ENCODE results near the genes TGIF1 and ZBTB14.

DNA sequence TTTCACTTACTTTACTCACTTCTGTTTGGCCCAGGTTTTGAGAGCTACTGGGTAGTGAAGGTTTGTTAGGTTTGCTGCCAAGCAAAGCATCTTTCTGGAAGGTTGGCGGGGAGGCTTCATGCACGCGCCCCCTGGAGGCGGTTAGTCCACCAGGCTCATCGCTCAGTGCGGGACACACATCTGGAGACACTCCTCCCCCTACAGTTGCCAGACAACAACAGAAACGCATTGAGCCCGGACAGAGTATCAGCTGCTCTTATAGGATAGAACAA is 90.5 kb downstream of the MYOM1 start:
- PRO-cap: no peak
CAGE:
- cytosol, long polyA minus RNA: no peak
- cytosol, long polyA plus RNA: no peak
- long polyA plus RNA: no peak
- nucleus, long polyA minus RNA: no peak
- nucleus, long polyA plus RNA: no peak

DNA sequence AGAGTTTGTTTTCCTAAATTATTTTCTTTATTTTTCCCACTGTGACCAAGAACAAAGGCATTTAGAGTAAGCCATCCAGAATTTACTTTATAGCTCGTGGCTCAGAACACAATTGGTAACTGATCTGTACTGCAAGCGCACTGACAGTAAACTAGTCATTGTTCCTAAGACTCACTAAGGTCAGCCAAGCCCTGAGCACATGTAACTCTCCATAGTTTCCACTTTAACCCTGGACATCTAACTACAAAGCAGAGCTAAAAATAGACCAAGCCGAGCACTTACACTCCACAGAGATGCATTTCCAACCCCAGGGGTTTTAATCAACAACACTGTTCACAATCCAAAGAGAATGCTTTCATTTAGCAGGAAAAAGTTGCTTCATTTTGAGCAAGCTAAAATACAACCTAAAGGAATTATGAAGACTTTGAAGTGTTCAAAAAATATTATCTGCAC is 8.1 kb downstream of the MYOM1 start:
- PRO-cap: no peak
CAGE:
- cytosol, long polyA minus RNA: no peak
- cytosol, long polyA plus RNA: no peak
- long polyA plus RNA: no peak
- nucleus, long polyA minus RNA: no peak
- nucleus, long polyA plus RNA: no peak

GRCh38 chr18:3218351-3218643 is 1.5 kb downstream of the MYOM1 start:
- PRO-cap: no peak
CAGE:
- cytosol, long polyA minus RNA: no peak
- cytosol, long polyA plus RNA: no peak
- long polyA plus RNA: no peak
- nucleus, long polyA minus RNA: no peak
- nucleus, long polyA plus RNA: no peak

DNA sequence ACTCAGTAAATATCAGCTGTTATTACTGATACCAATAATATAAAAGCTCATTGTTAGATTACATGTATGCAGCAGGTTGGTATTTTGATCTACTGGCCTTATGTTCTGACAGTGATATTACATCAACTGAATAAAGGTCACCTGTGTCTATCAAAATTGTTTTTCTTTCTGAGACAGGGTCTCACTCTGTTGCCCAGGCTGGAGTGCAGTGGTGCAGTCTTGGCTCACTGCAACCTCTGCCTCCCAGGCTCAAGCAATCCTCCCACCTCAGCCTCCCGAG is 1.0 kb upstream of the MYOM1 start:
- PRO-cap: no peak
CAGE:
- cytosol, long polyA minus RNA: no peak
- cytosol, long polyA plus RNA: no peak
- long polyA plus RNA: no peak
- nucleus, long polyA minus RNA: no peak
- nucleus, long polyA plus RNA: no peak

GRCh38 chr18:3233868-3234140 is 13.8 kb upstream of the MYL12A start:
- PRO-cap: no peak
CAGE:
- cytosol, long polyA minus RNA: no peak
- cytosol, long polyA plus RNA: no peak
- long polyA plus RNA: no peak
- nucleus, long polyA minus RNA: no peak
- nucleus, long polyA plus RNA: no peak

- PRO-cap: unidirectional peak, minus-strand start at chr18:3263905
CAGE:
- cytosol, long polyA minus RNA: no peak
- cytosol, long polyA plus RNA: no peak
- long polyA plus RNA: no peak
- nucleus, long polyA minus RNA: no peak
- nucleus, long polyA plus RNA: no peak
These were observed 1.8 kb downstream of the MYL12B start for GRCh38 chr18:3263800-3264136.

DNA sequence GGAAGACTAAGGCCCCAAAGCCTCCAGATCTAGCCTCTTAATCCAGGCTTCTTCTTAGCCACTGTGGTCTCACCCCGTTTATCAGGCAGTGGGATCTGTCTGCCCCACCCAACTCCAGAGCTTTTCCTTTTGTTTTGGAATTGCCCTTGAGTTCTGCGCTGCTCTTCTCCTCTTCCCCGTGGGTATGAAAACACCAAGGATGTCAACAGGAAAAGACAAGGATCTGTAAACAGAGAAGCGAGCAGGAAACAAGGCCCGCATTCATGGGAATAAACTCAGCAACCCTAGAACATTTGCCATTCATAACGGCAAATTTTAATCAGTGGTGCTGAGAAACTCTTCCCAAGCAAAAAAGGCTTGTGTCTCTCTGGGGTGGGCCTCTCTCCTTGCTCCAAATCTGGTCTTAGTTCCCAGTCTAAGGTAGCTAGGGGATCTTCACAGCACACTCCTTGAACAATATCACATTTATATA is 21.5 kb downstream of the MYL12B start:
- PRO-cap: no peak
CAGE:
- cytosol, long polyA minus RNA: no peak
- cytosol, long polyA plus RNA: no peak
- long polyA plus RNA: no peak
- nucleus, long polyA minus RNA: no peak
- nucleus, long polyA plus RNA: no peak

DNA sequence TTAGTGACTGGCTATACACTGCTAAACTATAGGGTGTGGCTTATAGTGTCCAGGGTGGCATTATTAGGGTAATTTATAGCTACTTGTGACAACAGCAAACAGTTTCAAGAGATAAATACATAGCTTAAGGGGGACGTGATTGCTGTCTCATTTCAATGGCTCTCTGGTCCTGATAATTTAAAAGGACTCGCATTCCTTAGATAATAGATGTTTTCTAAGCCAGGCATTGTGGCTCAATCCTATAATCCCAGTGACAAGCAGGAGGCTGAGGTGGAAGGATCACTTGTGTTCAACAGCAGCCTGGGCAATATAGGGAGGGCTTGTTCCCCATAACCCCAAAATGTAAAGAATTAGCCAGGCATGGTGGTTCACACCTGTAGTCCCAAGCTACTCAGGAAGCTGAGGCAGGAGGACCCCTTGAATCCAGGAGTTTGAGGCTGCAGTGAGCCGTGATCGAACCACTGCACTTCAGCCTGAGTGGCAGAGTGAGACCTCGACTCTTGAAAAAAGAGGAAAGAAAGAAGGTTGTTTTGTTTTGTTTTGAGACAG is 66.4 kb upstream of the TGIF1 start:
- PRO-cap: no peak
CAGE:
- cytosol, long polyA minus RNA: no peak
- cytosol, long polyA plus RNA: no peak
- long polyA plus RNA: no peak
- nucleus, long polyA minus RNA: no peak
- nucleus, long polyA plus RNA: no peak

DNA sequence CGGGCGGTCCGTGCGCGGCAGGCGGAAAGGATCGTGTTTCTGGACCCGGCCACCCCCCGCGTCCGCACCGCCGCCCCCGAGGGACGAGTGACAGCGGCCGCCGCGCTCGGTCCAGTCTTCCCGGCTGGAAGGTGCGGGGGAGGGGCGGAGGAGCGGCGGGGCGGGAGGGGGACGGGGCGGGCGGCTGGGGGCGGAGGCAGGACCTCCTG is 128 bp upstream of the TGIF1 start:
- PRO-cap: bidirectional peak, plus-strand start outside the sequence, minus-strand start at position 92 of the sequence
CAGE:
- cytosol, long polyA minus RNA: no peak
- cytosol, long polyA plus RNA: no peak
- long polyA plus RNA: no peak
- nucleus, long polyA minus RNA: no peak
- nucleus, long polyA plus RNA: no peak

- PRO-cap: bidirectional peak, plus-strand start at chr18:3450177, minus-strand start at chr18:3450031; bidirectional peak, plus-strand start at chr18:3450783, minus-strand start at chr18:3450656
CAGE:
- cytosol, long polyA minus RNA: start-site peak on the plus strand at chr18:3450132-3450235, 15 reads
- cytosol, long polyA plus RNA: start-site peak on the plus strand at chr18:3450171-3450235, 45 and 19 reads in 2 replicates
- long polyA plus RNA: start-site peak on the plus strand at chr18:3450166-3450250, 25 and 54 reads in 2 replicates
- nucleus, long polyA minus RNA: start-site peak on the plus strand at chr18:3450165-3450340, 566 reads
- nucleus, long polyA plus RNA: start-site peak on the plus strand at chr18:3450163-3450304, 100 and 81 reads in 2 replicates
These were observed at the start of gene TGIF1 for GRCh38 chr18:3450149-3451121. Gene TGIF1 (plus strand): TSS chr18:3450172.

DNA sequence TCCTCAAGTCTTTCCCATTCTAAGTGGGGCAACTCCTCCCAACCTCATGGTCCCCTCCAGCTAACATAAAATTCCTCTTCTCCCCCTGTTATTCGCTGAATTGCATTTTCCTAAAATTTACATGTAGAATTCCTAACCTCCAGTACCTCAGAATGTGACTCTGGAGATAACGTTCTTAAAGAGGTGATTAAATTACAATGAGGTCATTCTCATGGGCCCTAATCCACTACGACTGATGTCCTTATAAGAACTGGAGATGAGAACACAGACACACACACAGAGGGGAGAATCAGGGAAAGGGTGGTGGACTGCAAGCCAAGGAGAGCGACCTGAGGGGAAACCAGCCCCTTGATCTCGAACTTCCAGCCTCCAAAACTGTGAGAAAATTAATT is 70.3 kb downstream of the TGIF1 start:
- PRO-cap: no peak
CAGE:
- cytosol, long polyA minus RNA: no peak
- cytosol, long polyA plus RNA: no peak
- long polyA plus RNA: no peak
- nucleus, long polyA minus RNA: no peak
- nucleus, long polyA plus RNA: no peak

DNA sequence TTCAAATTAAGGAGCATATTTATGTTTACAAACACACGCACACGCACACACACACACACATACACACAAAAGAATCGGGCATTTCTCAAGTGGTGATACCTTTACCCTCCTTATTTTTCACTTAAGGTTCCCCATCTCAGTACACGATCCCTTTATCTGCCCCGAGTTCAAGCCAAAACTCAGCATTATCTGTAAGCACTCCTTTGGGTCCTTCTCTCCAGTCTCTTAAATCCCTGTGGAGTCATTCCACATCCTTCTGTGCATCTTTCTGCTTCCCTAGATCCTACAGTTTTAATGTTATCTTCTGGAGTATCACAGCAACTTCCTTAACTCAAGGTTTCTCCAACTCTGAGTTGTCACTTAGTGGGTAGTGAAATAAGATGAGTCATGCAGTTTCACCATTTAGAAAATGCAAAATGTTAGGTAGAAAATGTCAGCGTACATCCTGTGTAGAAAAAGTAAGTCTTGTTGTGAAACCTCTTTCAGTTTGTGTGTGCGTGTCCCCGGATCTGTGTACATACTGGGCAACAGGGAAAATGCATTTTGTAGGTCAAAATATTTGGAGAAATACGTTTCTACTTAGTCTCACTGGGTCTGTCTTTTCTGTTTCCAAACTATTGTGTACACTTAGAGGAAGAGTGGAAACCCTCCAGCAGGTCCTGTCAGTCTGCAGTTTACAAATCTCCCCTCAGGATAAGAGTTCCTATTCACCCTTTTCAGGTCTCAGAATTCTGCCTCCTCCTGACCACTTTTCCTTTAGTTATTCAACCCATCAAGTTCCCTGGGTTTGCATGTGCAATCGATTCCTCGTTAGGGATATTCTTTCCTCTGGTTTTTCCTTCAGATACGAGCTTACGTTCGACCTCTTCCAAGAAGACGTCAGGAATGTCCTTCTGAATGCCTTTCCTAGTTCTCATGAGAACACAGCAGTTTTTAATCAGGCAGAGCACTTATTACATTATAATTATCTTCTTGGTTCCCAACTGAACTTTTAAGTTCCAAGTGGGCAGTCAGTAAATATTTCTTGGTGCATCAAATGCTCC is 154.8 kb downstream of the TGIF1 start:
- PRO-cap: bidirectional peak, plus-strand start at position 485 of the sequence, minus-strand start at position 293 of the sequence; bidirectional peak, plus-strand start at position 929 of the sequence, minus-strand start at position 733 of the sequence
CAGE:
- cytosol, long polyA minus RNA: no peak
- cytosol, long polyA plus RNA: no peak
- long polyA plus RNA: start-site peak on the minus strand centred at position 288 of the sequence, 39 bp wide, 6 and 8 reads in 2 replicates
- nucleus, long polyA minus RNA: start-site peak on the minus strand centred at position 295 of the sequence, 111 bp wide, 209 reads; start-site peak on the minus strand centred at position 806 of the sequence, 35 bp wide, 33 reads; start-site peak on the minus strand centred at position 890 of the sequence, 19 bp wide, 24 reads
- nucleus, long polyA plus RNA: no peak

- PRO-cap: no peak
CAGE:
- cytosol, long polyA minus RNA: no peak
- cytosol, long polyA plus RNA: no peak
- long polyA plus RNA: no peak
- nucleus, long polyA minus RNA: no peak
- nucleus, long polyA plus RNA: no peak
These were observed 1.8 kb downstream of the DLGAP1 start for GRCh38 chr18:4453191-4453756.

DNA sequence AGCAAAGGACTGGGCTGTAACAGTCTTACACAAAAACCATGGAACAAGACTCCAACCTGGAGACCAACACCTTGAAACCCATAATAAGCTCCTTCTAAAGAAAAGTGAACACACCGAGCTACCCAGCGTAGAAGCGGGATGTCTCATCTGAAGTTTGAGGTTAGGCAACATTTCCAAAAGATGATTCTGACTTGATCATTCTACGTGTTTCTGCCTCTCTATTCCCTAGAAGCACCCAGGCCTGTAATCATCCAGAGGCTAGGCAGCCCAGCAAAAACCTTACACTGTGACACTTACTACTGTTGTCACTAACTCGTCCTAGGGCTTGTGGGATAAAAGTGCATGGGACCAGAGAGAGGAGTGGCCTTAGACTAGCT is 1.5 kb downstream of the ZBTB14 start:
- PRO-cap: no peak
CAGE:
- cytosol, long polyA minus RNA: no peak
- cytosol, long polyA plus RNA: no peak
- long polyA plus RNA: no peak
- nucleus, long polyA minus RNA: no peak
- nucleus, long polyA plus RNA: no peak

- PRO-cap: bidirectional peak, plus-strand start at chr18:5295713, minus-strand start at chr18:5295684; bidirectional peak, plus-strand start at chr18:5296466, minus-strand start at chr18:5296134
CAGE:
- cytosol, long polyA minus RNA: start-site peak on the minus strand at chr18:5295654-5295720, 13 reads; start-site peak on the minus strand at chr18:5296004-5296152, 10 reads
- cytosol, long polyA plus RNA: start-site peak on the minus strand at chr18:5295657-5295712, 45 and 37 reads in 2 replicates
- long polyA plus RNA: start-site peak on the minus strand at chr18:5295683-5295739, 68 and 51 reads in 2 replicates
- nucleus, long polyA minus RNA: start-site peak on the minus strand at chr18:5295978-5296081, 26 reads
- nucleus, long polyA plus RNA: no peak
These were observed at the start of gene ZBTB14 for GRCh38 chr18:5295588-5296574. Gene ZBTB14 (minus strand): TSS chr18:5295726.

DNA sequence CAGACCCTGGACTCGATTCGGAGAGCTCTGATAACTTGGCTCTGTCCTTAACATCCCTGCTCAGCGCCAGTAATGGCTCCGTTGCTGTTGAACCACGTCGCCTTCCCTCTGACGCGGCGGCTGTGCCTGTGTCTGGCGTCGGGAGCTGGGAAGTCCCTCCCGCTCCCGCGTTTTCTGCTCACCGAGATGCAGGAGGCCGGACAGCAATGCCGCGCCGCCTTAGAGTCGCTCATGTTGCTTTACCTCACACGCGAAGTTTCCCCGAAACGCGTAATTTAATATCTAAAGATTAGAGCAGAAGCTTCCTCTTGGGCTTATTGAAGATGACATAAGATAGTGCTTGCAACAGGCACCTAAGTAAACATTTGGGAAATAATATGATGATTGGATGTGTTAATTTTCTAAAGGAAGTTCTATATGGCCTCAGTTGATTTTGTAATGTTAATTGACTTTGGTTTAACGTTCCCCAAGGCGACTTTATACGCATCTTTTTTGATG is 1.4 kb upstream of the ZBTB14 start:
- PRO-cap: bidirectional peak, plus-strand start at position 177 of the sequence, minus-strand start at position 71 of the sequence
CAGE:
- cytosol, long polyA minus RNA: no peak
- cytosol, long polyA plus RNA: no peak
- long polyA plus RNA: no peak
- nucleus, long polyA minus RNA: no peak
- nucleus, long polyA plus RNA: no peak

- PRO-cap: no peak
CAGE:
- cytosol, long polyA minus RNA: no peak
- cytosol, long polyA plus RNA: no peak
- long polyA plus RNA: no peak
- nucleus, long polyA minus RNA: no peak
- nucleus, long polyA plus RNA: no peak
These were observed 99.3 kb upstream of the ZBTB14 start for GRCh38 chr18:5394615-5395408.

- PRO-cap: no peak
CAGE:
- cytosol, long polyA minus RNA: no peak
- cytosol, long polyA plus RNA: no peak
- long polyA plus RNA: no peak
- nucleus, long polyA minus RNA: no peak
- nucleus, long polyA plus RNA: no peak
These were observed 111.1 kb upstream of the ZBTB14 start for GRCh38 chr18:5406498-5407145.

- PRO-cap: no peak
CAGE:
- cytosol, long polyA minus RNA: no peak
- cytosol, long polyA plus RNA: no peak
- long polyA plus RNA: no peak
- nucleus, long polyA minus RNA: no peak
- nucleus, long polyA plus RNA: no peak
These were observed 124.0 kb upstream of the ZBTB14 start for GRCh38 chr18:5419443-5420039.

- PRO-cap: no peak
CAGE:
- cytosol, long polyA minus RNA: no peak
- cytosol, long polyA plus RNA: no peak
- long polyA plus RNA: no peak
- nucleus, long polyA minus RNA: no peak
- nucleus, long polyA plus RNA: no peak
These were observed 29.8 kb downstream of the EPB41L3 start for GRCh38 chr18:5513966-5514457.